ENCODE results near the gene WASHC1.

- PRO-cap, 4 experiments: no peak in any of the 4 experiments
- RAMPAGE, long total RNA, 4 experiments: no peak in any of the 4 experiments
Measured at GRCh38 chr9:14502-15150, 14.6 kb downstream of the WASHC1 start.

DNA sequence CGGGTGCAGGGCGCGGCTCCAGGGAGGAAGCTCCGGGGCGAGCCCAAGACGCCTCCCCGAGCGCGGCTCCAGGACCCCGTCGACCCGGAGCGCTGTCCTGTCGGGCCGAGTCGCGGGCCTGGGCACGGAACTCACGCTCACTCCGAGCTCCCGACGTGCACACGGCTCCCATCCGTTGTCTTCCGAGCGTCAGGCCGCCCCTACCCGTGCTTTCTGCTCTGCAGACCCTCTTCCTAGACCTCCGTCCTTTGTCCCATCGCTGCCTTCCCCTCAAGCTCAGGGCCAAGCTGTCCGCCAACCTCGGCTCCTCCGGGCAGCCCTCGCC lies at the start of gene WASHC1:
Gene WASHC1 (minus strand): TSS at position 280 of the 325 bp plus-strand sequence.
- PRO-cap, 4 experiments: no peak in any of the 4 experiments
- RAMPAGE, long total RNA, 4 experiments: no peak in any of the 4 experiments

- PRO-cap, 4 experiments: peak in 1 of 4 experiments; most common plus-strand start chr9:469079 (in 1)
- RAMPAGE, long total RNA, 4 experiments: no peak in any of the 4 experiments
Measured at GRCh38 chr9:468964-469199, 35.6 kb upstream of the KANK1 start.

DNA sequence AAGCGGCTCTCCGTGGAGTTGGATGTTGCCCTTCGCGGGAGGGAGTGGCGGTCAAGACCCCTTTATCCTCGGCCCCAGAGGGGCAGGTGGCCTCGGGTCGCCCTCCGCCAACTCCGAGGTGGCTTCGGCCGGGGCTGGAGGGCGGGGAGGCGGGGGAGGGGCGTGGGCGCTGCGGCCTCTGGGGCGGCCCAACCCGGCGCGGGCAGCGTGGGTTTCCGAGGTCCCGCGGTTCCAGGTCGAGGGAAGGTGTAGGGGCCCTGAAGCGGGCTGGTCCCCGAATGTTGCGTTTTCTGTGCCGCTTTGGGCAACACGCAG lies 664 bp downstream of the KANK1 start:
- PRO-cap, 4 experiments: peak in 1 of 4 experiments; most common minus-strand start position 115 of the sequence (in 1)
- RAMPAGE, long total RNA, 4 experiments: no peak in any of the 4 experiments

DNA sequence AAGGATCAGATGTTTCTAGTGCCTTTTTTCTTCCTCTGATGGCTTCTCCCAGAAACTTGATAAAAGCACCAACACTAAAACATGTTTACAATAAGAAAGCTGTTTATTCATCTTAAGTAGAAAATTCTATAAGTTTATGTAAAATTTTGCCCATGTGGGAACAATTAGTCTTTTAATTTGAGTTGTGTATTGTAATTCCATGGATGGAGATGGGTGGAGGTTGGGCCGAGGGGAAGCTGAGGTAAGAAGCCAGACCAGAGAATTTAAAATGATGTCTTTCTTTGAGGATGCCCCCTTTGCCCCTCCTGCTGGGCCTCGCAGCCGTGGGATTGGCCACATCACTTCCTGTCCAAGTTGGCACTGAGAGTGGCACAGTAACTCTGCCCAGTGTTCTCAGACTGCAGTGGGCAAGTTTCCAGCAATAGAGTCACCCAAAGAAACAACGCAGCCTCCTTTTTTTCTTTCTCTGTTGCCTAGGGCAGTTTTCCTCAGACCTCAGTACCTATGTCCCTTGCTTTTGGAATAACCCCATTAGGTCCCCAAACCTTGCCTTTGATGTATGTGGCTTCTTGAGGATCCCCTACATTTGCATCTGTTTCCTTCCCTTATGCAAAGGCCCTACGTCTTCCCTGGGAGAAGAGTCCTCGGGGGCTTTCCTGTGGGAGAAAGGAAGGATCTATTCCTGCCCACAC lies 30.4 kb downstream of the KANK1 start:
- PRO-cap, 4 experiments: no peak in any of the 4 experiments
- RAMPAGE, long total RNA, 4 experiments: no peak in any of the 4 experiments

- PRO-cap, 4 experiments: no peak in any of the 4 experiments
- RAMPAGE, long total RNA, 4 experiments: no peak in any of the 4 experiments
Measured at GRCh38 chr9:593794-594336, 89.4 kb downstream of the KANK1 start.

- PRO-cap, 4 experiments: no peak in any of the 4 experiments
- RAMPAGE, long total RNA, 4 experiments: no peak in any of the 4 experiments
Measured at GRCh38 chr9:684042-684965, 157.2 kb upstream of the DMRT1 start.

DNA sequence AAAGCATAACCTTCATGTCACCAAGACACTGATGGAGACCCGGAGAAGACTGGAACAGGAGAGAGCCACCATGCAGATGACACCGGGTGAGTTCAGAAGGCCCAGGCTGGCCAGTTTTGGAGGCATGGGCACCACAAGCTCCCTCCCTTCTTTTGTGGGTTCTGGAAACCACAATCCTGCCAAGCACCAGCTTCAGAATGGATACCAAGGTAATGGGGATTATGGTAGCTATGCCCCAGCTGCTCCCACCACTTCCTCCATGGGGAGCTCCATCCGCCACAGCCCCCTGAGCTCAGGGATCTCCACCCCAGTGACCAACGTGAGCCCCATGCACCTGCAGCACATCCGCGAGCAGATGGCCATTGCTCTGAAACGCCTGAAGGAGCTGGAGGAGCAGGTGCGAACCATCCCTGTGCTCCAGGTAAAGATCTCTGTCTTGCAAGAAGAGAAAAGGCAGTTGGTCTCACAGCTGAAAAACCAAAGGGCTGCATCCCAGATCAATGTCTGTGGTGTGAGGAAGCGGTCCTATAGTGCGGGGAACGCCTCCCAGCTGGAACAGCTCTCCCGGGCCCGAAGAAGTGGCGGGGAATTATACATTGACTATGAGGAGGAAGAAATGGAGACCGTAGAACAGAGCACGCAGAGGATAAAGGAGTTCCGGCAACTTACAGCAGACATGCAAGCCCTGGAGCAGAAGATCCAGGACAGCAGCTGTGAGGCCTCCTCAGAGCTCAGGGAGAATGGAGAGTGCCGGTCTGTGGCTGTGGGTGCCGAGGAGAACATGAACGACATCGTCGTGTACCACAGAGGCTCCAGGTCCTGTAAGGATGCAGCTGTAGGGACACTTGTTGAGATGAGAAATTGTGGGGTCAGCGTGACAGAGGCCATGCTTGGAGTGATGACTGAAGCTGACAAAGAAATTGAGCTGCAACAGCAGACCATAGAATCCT lies 130.0 kb upstream of the DMRT1 start:
- PRO-cap, 4 experiments: no peak in any of the 4 experiments
- RAMPAGE, long total RNA, 4 experiments: no peak in any of the 4 experiments

- PRO-cap, 4 experiments: no peak in any of the 4 experiments
- RAMPAGE, long total RNA, 4 experiments: no peak in any of the 4 experiments
Measured at GRCh38 chr9:1047503-1047823, 2.7 kb upstream of the DMRT2 start.

DNA sequence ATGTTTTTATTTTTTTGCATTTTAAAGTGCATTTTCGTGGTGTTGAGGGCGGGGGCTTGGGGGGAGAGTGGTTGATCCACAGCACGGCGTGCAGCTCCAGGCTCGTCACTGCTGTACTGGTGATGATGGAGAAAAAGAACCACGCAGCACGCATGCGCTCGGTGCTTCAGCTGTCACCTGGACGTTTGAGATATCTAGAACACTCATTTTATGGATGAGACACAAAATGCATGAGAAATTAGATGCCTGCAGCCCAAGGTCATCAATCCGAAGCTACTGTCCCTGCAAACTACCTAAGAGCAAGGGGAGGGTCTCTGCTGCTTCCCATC lies 2.2 kb downstream of the DMRT2 start:
- PRO-cap, 4 experiments: no peak in any of the 4 experiments
- RAMPAGE, long total RNA, 4 experiments: no peak in any of the 4 experiments

DNA sequence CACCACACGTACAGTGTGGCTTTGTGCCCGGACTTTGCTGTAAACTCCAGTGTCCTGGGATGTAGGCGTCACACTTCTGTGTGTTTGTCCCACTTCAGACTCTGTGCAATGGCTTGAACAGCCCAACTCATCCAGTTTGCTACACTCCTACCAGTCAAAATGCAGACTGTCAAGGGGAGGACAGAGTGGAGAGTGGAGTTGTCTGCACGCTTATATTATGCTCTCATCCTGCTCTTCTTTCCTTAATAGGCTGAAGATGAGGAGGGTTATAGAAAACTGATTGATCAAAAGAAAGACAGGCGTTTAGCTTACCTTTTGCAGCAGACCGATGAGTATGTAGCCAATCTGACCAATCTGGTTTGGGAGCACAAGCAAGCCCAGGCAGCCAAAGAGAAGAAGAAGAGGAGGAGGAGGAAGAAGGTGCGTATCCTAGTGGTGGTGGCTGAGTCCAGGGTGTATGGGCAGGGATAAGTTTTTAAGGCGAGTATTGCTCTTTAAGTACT lies 45.5 kb downstream of the SMARCA2 start:
- PRO-cap, 4 experiments: no peak in any of the 4 experiments
- RAMPAGE, long total RNA, 4 experiments: no peak in any of the 4 experiments

DNA sequence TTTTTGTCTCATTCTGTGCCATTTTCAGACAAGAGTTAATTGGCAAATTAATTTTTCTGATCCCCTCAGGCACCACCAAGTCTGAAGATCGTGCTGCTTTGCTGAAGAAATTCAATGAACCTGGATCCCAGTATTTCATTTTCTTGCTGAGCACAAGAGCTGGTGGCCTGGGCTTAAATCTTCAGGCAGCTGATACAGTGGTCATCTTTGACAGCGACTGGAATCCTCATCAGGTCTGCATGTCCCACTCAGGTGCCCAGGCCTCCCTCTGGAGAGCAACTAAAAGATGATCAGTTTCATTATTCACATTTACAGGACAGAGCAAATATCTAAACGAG lies 95.0 kb downstream of the SMARCA2 start:
- PRO-cap, 4 experiments: no peak in any of the 4 experiments
- RAMPAGE, long total RNA, 4 experiments: no peak in any of the 4 experiments

DNA sequence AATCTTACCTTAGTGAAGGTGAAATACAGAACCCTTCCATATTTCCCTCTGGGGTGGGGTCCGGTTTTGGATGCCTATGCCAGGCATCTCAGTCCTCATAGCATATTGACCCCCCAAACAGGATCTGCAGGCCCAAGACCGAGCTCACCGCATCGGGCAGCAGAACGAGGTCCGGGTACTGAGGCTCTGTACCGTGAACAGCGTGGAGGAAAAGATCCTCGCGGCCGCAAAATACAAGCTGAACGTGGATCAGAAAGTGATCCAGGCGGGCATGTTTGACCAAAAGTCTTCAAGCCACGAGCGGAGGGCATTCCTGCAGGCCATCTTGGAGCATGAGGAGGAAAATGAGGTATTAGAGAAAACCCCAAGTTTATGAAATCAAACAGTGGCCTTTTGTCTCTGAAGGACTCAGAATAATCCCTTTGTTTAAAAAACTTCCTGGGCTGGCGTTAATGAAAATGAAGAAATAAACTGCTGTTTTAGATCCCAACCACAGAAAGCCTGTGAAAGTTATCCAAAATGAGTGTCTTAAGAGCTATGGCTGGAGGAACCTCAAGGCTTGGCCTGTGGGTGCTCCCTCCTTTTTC lies 100.6 kb downstream of the SMARCA2 start:
- PRO-cap, 4 experiments: no peak in any of the 4 experiments
- RAMPAGE, long total RNA, 4 experiments: no peak in any of the 4 experiments

DNA sequence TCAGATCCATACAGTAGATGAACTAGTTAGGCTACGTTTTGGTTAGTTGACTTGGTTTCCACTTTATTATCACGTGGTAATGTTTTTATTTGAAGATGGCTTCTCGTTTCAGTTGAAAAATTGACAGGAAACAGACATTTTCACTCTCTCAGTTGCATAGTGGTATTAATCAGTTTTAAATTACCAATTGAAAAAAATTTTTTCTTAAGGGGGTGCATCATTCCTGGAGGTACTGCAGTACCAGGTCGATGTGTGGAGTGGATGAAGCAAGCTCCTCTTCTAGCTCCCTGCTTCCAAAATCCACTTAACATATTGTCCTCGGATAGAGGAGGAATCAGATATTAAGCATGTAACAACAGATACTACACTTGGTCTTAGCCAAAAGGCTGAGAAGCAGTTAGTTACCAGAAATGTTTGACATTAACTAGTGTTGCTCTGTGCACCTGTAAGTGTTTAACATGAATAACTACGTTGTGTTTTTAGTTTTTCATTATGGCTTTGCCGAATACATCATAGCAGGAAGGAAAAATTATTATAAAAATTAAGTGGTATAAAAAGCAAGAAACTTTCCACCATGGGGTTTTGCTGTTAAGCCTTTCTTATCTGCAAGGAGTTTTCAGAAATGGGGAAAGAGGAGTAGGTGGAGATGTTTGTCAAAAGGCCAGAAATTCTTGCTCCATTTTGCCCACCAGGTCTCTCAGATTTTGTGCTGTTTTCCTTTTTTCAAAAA lies 147.6 kb downstream of the SMARCA2 start:
- PRO-cap, 4 experiments: no peak in any of the 4 experiments
- RAMPAGE, long total RNA, 4 experiments: no peak in any of the 4 experiments

- PRO-cap, 4 experiments: no peak in any of the 4 experiments
- RAMPAGE, long total RNA, 4 experiments: no peak in any of the 4 experiments
Measured at GRCh38 chr9:2728240-2728539, 10.9 kb downstream of the KCNV2 start.

DNA sequence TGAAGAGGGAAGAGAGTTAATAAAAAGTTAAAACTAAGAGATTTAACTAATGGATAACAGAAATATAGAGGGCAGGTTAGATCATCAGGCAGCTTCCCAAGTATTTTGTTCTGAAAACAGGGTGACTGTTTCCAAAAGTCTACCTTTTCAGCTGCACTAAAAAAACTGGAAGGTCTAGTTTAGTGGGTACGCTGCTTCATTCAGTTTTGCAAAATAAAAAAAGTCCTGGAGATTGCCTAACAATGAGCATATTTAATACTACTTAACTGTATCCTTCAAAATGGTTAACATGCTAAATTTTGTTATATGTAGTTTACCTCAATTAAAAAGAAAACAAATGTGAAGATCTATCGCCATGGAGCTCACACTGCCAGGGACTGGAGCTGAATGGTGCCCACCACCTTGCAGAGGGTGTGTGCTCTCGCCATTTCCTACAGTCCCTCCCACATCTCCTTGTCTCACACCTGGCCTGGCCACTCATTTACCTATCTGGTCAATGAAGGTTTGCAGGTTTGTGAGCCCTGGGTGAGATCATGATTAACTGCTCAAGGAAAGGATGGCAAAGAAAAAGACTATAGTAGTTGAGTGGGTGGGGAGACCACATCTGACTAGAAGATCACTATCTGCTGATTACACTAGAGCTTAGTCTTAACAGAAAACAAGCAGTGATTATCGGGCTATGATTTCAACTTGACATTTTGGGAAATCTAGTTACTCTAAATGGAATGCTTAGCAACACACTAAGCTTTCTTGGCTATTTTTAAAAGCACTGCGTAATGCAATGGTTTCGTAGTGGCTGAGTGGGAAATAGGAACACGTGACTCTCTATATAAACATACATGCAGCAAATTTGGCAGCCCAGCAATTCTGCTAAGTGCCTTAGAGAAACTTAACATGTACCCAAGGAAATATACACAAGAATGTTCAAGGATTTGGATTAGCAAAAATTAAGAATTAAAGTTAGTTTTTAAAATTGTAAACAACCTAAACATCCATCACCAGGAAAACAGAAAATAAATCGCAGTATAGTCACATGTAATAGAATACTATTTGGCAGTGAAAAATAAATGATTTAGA lies 27.4 kb downstream of the PUM3 start:
- PRO-cap, 4 experiments: no peak in any of the 4 experiments
- RAMPAGE, long total RNA, 4 experiments: no peak in any of the 4 experiments

GRCh38 chr9:2875904-2876235 lies 32.0 kb upstream of the PUM3 start:
- PRO-cap, 4 experiments: no peak in any of the 4 experiments
- RAMPAGE, long total RNA, 4 experiments: no peak in any of the 4 experiments

- PRO-cap, 4 experiments: no peak in any of the 4 experiments
- RAMPAGE, long total RNA, 4 experiments: no peak in any of the 4 experiments
Measured at GRCh38 chr9:3507380-3508144, 18.2 kb downstream of the RFX3 start.

DNA sequence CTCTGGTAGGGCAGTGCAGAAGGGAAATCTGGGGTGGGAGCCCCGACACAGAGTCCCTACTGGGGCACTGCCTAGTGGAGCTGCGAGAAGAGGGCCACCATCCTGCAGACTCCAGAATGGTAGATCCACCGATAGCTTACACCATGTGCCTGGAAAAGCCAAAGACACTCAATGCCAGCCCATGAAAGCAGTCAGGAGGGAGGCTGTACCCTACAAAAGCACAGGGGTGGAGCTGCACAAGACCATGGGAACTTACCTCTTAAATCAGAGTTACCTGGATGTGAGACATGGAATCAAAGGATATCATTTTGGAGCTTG lies 263.7 kb upstream of the RFX3 start:
- PRO-cap, 4 experiments: peak in 1 of 4 experiments; most common minus-strand start position 113 of the sequence (in 1)
- RAMPAGE, long total RNA, 4 experiments: no peak in any of the 4 experiments

GRCh38 chr9:3863023-3863636 lies 337.3 kb upstream of the RFX3 start:
- PRO-cap, 4 experiments: no peak in any of the 4 experiments
- RAMPAGE, long total RNA, 4 experiments: no peak in any of the 4 experiments

All from spleen (tissue), 7 donors.